Endothelial cell of umbilical vein (primary cell): ENCODE results near the gene CENPS.

- PRO-cap = unidirectional peak, minus-strand start at chr1:9338934
CAGE:
- cytosol, long polyA minus RNA = no peak
- cytosol, long polyA plus RNA = no peak
- long polyA plus RNA = no peak
- nucleus, long polyA minus RNA = no peak
- nucleus, long polyA plus RNA = no peak
These were observed 46.1 kb downstream of the SPSB1 start for GRCh38 chr1:9338773-9339161.

DNA sequence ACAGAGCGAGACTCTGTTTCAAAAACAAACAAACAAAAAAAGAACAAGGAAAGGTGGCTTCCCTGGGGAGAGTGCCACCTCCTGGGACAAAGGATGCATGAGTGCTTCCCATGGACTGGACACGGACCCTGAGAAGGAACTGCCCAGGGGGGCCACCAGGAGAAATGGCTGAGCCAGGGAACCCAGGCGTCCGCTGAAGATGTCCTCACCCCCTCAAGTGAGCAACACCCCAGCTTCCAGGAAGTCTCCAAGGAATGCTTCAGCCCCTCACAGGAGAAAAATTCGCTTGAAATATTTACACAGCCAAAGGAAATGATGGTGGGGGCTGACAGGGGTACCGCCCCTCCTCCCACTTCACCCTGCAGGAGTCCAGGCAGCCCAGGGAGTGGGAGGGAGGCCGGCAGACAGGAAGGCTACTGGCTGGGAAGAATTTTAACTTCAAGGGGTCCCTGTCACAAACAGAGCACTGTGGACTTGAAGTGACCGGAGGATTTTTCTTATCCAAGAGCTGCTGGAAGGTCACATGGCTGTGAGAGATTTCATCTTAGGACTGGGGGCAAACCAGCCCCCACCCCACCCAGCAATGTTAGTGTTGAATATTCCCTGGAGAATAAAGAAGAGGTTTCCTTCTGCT is 90.9 kb upstream of the SLC25A33 start:
- PRO-cap = no peak
CAGE:
- cytosol, long polyA minus RNA = no peak
- cytosol, long polyA plus RNA = no peak
- long polyA plus RNA = no peak
- nucleus, long polyA minus RNA = no peak
- nucleus, long polyA plus RNA = no peak

GRCh38 chr1:9502927-9503718 is 36.1 kb upstream of the SLC25A33 start:
- PRO-cap = no peak
CAGE:
- cytosol, long polyA minus RNA = no peak
- cytosol, long polyA plus RNA = no peak
- long polyA plus RNA = no peak
- nucleus, long polyA minus RNA = no peak
- nucleus, long polyA plus RNA = no peak

DNA sequence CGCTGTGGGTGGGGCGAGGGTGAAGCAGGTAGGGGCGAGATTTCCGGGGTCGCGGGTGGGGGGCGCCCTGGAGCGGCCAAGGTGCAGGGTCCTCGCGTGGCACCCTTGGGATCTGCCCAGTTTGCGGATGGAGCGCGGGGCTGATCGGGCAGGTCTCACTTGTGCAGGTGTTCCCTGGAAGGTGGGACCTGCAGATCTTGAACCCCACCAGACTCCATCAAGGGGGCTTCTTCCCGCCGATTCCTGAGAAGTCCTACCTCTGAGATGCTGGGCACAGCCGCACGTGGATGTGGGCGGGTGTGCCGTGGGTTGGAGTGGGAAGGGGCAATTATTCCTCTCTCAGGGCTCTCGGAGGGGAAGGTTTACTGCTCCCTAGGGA is 1.3 kb downstream of the PIK3CD start:
- PRO-cap = no peak
CAGE:
- cytosol, long polyA minus RNA = no peak
- cytosol, long polyA plus RNA = no peak
- long polyA plus RNA = no peak
- nucleus, long polyA minus RNA = no peak
- nucleus, long polyA plus RNA = no peak

DNA sequence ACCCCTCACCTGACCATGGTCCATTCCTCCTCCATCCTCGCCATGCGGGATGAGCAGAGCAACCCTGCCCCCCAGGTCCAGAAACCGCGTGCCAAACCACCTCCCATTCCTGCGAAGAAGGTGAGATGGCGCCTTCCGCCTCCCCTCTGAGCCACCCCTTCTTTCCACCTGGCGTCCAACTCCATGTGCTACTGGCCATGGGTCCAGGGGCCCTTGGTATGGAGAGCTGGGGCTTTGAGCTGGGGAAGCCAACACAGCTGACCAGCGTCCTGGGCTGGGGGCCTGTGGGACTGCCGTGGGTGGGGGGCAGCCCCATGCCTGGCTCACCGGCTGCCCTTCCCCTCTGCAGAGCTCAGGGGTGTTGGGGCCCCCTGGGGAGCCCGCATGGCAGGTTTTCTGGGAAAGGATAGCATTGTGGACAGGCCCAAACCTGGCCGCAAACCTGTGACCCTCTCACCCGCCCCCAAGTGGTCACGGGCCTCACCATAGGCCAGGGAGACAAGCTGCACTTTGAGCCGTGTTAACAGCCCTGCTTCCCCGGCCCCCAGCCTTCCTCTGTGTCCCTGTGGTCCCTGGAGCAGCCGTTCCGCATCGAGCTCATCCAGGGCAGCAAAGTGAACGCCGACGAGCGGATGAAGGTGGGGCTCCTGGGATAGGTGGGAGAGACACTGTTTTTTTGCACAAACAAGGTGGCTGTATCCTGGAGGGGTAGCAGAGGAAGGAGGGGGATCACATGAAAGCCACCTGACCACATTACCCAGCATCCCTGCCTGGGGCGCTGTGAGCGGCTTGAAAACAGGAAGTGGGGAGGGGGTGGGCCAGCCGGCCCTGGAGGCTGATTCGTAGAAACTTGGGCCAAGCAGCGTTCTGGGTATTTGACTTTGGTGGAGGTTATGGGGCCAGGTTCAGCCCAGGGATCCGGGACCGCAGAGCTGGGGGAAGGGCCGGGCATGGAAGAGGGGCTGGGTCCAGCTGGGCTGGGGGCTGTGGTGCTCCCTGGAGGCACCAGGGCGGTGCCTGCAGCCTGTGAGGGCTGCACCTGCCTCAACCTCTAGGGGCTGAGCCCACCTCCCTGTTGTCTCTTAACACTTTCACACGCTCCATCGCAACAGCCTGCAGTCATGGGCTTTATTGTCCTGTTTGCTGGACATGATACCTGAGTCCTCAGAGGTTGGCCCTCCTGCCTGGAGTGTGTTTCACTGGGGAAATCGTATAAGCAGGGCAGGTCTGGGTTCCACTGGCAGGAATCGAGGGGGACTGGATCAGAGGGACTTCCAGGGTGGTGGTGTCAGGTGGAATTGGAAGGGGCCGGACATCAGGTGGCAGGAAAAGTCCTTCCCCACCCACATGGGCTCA is 65.9 kb downstream of the PIK3CD start:
- PRO-cap = no peak
CAGE:
- cytosol, long polyA minus RNA = no peak
- cytosol, long polyA plus RNA = no peak
- long polyA plus RNA = no peak
- nucleus, long polyA minus RNA = no peak
- nucleus, long polyA plus RNA = no peak

DNA sequence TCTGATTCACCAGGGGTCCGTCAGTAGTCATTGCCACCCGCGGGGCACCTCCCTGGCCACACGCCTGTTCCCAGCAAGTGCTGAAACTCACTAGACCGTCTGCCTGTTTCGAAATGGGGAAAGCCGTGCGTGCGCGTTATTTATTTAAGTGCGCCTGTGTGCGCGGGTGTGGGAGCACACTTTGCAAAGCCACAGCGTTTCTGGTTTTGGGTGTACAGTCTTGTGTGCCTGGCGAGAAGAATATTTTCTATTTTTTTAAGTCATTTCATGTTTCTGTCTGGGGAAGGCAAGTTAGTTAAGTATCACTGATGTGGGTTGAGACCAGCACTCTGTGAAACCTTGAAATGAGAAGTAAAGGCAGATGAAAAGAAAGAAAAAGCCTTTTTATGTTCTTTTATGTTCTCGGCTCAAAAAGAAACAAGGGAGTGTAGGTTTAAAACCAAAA is 77.0 kb downstream of the PIK3CD start:
- PRO-cap = no peak
CAGE:
- cytosol, long polyA minus RNA = no peak
- cytosol, long polyA plus RNA = no peak
- long polyA plus RNA = no peak
- nucleus, long polyA minus RNA = no peak
- nucleus, long polyA plus RNA = no peak

- PRO-cap = no peak
CAGE:
- cytosol, long polyA minus RNA = no peak
- cytosol, long polyA plus RNA = no peak
- long polyA plus RNA = no peak
- nucleus, long polyA minus RNA = no peak
- nucleus, long polyA plus RNA = no peak
These were observed 79.6 kb downstream of the PIK3CD start for GRCh38 chr1:9731127-9731505.

DNA sequence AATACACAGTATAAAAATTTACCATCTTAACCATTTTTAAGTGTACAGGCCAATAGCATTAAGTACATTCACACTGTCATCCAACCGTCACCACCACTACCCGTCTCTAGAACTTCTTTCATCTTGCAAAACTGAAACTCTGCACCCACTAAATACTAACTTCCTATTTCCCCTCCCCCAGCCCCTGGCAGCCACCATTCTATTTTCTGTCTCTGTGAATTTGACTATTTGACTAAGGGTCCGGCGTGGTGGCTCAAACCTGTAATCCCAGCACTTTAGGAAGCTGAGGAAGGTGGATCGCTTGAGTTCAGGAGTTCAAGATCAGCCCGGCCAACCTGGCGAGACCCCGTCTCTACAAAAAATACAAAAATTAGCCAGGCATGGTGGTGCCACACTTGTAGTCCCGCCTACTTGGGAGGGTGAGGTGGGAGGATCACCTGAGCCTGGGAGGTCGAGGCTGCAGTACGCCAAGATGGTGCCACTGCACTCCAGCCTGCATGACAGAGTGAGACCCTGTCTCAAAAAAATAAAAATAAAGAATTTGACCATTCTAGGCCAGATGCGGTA is 35.9 kb downstream of the CLSTN1 start:
- PRO-cap = no peak
CAGE:
- cytosol, long polyA minus RNA = no peak
- cytosol, long polyA plus RNA = no peak
- long polyA plus RNA = no peak
- nucleus, long polyA minus RNA = no peak
- nucleus, long polyA plus RNA = no peak

GRCh38 chr1:9796688-9797088 is 27.1 kb downstream of the CLSTN1 start:
- PRO-cap = no peak
CAGE:
- cytosol, long polyA minus RNA = no peak
- cytosol, long polyA plus RNA = no peak
- long polyA plus RNA = no peak
- nucleus, long polyA minus RNA = no peak
- nucleus, long polyA plus RNA = no peak

- PRO-cap = no peak
CAGE:
- cytosol, long polyA minus RNA = no peak
- cytosol, long polyA plus RNA = no peak
- long polyA plus RNA = no peak
- nucleus, long polyA minus RNA = no peak
- nucleus, long polyA plus RNA = no peak
These were observed 36.4 kb downstream of the CTNNBIP1 start for GRCh38 chr1:9873329-9874410.

GRCh38 chr1:9894044-9894798 is 15.8 kb downstream of the CTNNBIP1 start:
- PRO-cap = no peak
CAGE:
- cytosol, long polyA minus RNA = no peak
- cytosol, long polyA plus RNA = no peak
- long polyA plus RNA = no peak
- nucleus, long polyA minus RNA = no peak
- nucleus, long polyA plus RNA = no peak

GRCh38 chr1:9992797-9993397 is 4.1 kb upstream of the RBP7 start:
- PRO-cap = no peak
CAGE:
- cytosol, long polyA minus RNA = no peak
- cytosol, long polyA plus RNA = no peak
- long polyA plus RNA = no peak
- nucleus, long polyA minus RNA = no peak
- nucleus, long polyA plus RNA = no peak

- PRO-cap = no peak
CAGE:
- cytosol, long polyA minus RNA = no peak
- cytosol, long polyA plus RNA = no peak
- long polyA plus RNA = no peak
- nucleus, long polyA minus RNA = no peak
- nucleus, long polyA plus RNA = no peak
These were observed 41.6 kb downstream of the UBE4B start for GRCh38 chr1:10074231-10074836.

DNA sequence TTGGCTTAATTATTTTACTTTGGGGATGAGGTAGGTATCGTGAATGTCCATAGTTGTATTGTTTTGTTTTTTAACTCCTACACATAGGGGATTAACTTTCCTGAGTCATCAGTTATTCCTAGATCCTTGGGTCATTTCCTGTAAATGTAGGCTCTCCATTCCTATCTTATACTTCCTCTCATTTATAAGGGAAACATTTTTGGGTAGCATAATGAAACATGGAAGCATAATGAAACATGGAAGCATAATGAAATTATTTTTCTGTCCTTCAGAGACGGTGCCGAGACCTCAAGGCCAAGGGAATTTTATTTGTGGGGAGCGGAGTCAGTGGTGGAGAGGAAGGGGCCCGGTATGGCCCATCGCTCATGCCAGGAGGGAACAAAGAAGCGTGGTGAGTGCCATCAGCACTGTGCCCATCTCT is 5.0 kb downstream of the PGD start:
- PRO-cap = no peak
CAGE:
- cytosol, long polyA minus RNA = no peak
- cytosol, long polyA plus RNA = no peak
- long polyA plus RNA = no peak
- nucleus, long polyA minus RNA = no peak
- nucleus, long polyA plus RNA = no peak

GRCh38 chr1:10430128-10431362 is at the start of gene CENPS:
CENPS (plus strand) TSS chr1:10430433.
- PRO-cap = bidirectional peak, plus-strand start at chr1:10430514, minus-strand start at chr1:10430347; bidirectional peak, plus-strand start at chr1:10430755, minus-strand start at chr1:10430669
CAGE:
- cytosol, long polyA minus RNA = no peak
- cytosol, long polyA plus RNA = start-site peak on the plus strand at chr1:10430394-10430532, 561 and 242 reads in 2 replicates
- long polyA plus RNA = start-site peak on the plus strand at chr1:10430429-10430486, 116 and 92 reads in 2 replicates
- nucleus, long polyA minus RNA = start-site peak on the plus strand at chr1:10430419-10430458, 34 reads
- nucleus, long polyA plus RNA = no peak

- PRO-cap = unidirectional peak, plus-strand start at chr1:10459306
CAGE:
- cytosol, long polyA minus RNA = no peak
- cytosol, long polyA plus RNA = no peak
- long polyA plus RNA = no peak
- nucleus, long polyA minus RNA = no peak
- nucleus, long polyA plus RNA = no peak
These were observed 9.3 kb downstream of the CORT start for GRCh38 chr1:10459090-10459515.

- PRO-cap = no peak
CAGE:
- cytosol, long polyA minus RNA = no peak
- cytosol, long polyA plus RNA = no peak
- long polyA plus RNA = no peak
- nucleus, long polyA minus RNA = no peak
- nucleus, long polyA plus RNA = no peak
These were observed 147.3 kb downstream of the PEX14 start for GRCh38 chr1:10622021-10622469.

DNA sequence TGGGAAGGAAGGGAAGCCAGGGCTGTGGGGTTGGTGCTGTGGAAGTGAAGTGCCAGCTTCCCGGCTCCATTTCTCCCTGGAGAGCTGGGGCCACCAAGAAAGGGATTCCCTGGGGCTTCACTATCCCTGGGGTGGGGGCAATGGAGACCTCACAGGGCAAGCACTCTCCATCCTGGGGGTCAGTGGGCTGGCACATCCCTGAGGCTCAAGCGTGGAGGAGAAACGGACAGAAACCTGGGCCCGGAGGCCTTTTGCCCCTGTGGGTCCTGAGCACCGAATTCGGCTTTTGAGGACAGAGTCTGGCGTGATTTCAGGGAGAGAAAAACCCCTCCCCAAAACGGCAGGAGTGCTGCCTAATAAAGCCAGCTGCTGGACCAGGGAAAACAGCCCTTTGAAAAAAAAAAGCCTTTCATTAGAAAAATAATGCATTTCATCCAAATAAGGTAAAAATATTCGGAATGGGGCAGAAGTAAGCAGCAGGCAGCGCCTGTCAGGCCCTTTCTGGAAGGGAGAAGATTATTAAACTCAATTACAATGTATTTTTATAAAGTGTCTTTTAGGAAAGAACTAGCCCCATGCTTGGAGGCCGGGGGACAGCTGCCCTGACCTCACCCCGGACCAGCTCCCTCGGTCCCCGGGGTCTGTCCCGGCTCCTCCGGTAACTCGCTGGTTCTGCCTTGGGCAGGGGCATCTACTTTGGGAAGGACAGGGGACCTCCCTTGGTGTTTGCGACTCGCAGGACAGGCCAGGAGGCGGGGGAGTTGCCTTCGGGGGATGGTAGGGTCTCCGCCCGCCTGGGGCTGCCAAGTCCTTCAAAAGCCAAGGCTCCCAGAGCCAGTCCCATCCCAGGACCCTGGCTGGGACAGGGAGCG is 157.6 kb downstream of the PEX14 start:
- PRO-cap = no peak
CAGE:
- cytosol, long polyA minus RNA = no peak
- cytosol, long polyA plus RNA = no peak
- long polyA plus RNA = no peak
- nucleus, long polyA minus RNA = no peak
- nucleus, long polyA plus RNA = no peak

DNA sequence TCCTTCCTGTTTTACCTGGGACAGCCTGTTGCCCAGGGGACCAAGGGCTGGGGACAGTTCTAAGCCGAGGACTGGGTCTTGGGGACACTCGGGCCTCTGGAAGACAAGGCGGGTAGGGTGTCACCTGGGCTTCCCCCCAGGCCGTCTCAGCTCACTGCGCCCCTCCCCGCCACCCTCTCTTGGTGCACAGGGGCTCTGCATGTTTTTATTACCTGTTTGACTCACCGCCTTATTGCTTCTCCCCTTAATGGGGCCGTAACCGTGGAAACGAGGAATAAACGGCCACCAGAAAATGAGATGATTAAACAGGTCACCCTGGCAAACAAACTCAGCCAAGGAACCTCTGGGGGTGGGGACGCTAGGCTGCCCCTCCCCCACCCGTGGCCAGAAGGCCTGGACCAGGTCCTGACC is 110.0 kb downstream of the CASZ1 start:
- PRO-cap = no peak
CAGE:
- cytosol, long polyA minus RNA = no peak
- cytosol, long polyA plus RNA = no peak
- long polyA plus RNA = no peak
- nucleus, long polyA minus RNA = no peak
- nucleus, long polyA plus RNA = no peak

GRCh38 chr1:10695399-10695707 is 101.1 kb downstream of the CASZ1 start:
- PRO-cap = no peak
CAGE:
- cytosol, long polyA minus RNA = no peak
- cytosol, long polyA plus RNA = no peak
- long polyA plus RNA = no peak
- nucleus, long polyA minus RNA = no peak
- nucleus, long polyA plus RNA = no peak